ENCODE measurements around a stretch of chr14.

DNA sequence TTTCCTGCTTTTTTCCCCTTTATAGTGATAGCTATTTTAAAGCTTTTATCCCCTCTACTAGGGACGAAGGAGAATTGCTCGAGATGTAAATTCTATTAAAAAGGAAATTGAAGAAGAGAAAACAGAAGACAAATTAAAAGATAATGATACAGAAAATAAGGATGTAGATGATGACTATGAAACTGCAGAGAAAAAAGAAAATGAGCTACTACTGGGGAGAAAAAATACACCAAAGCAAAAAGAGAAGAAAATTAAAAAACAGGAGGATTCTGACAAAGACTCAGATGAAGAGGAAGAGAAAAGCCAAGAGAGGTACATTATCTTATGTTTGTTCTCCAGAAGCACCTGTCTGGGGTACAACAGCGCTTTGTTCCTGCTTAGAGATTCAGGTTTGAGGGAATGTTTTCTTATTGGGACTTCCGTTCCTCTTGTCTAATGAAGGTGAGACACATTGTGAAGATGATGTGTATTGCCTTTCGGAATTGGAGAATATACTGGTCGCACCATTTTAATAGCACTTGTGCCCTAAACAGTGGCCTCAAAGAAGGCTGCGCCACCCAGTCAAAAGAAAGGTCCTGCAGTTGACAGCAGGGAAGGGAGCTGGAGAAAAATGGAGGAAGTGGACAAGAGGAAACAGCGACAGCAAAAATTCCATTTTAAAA, 44.6 kb upstream of the TOMM20L start:
- PRO-cap, result no peak

- PRO-cap, result no peak
These were observed 31.3 kb upstream of the TOMM20L start for GRCh38 chr14:58364068-58365137.

DNA sequence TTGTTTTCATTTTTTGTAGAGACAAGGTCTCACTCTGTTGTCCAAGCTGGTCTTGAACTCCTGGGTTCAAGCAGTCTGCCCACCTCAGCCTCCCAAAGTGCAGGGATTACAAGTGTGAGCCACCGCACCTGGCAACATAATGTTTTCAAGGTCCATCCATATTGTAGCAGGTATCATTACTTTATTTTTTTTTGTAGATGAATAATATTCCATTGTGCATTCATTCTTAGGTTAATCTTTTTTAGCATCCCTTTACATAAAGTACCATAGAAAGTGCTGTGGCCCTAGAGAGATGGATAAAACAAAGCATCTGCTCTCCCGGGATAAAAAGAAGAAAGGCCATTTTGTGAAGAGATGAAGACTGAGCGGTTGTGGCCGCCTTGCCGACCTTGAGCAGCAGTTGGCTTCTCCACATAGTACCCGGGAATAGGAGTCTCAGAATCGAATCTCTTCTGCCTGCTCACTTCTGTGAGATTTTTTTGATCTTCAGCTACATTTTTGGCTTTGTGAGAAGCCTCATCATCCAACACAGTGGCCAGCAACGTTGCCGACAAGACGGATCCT, 93.3 kb downstream of the KIAA0586 start:
- PRO-cap, result unidirectional peak, plus-strand start at position 342 of the sequence

GRCh38 chr14:58765271-58765853, 127.6 kb downstream of the DACT1 start:
- PRO-cap, result no peak

GRCh38 chr14:59255103-59255646, 66.7 kb downstream of the DAAM1 start:
- PRO-cap, result bidirectional peak, plus-strand start at chr14:59255308, minus-strand start at chr14:59255277

DNA sequence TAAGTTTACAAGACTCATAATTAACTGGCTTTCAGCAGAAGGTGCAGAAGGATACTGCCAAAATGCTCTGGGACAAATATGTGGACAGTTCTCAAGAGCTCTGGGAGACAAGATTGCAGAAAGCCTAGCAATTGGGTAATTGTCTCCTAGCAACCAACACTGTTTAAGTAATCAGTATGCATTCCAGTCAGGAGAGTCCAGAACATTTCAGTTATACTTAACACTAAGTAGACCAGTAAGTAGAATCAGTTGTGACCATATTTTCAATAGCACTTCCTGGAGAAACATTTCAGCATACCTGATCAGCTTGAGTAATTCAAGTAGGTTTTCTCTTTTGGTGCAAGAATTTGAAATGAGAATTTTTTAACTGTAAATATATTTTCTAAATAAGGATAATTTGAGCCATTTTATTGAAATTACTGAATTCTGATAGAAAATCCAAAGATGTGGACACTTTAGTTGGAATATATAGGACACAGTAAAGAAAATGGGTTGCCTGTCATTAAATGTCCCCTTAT, 131.3 kb downstream of the GPR135 start:
- PRO-cap, result no peak

GRCh38 chr14:59483620-59484236, 480 bp downstream of the L3HYPDH start:
- PRO-cap, result no peak

- PRO-cap, result no peak
These were observed 30.0 kb upstream of the RTN1 start for GRCh38 chr14:59900620-59900839.

- PRO-cap, result unidirectional peak, plus-strand start at chr14:60195050
These were observed 29.7 kb upstream of the DHRS7 start for GRCh38 chr14:60194844-60195296.

DNA sequence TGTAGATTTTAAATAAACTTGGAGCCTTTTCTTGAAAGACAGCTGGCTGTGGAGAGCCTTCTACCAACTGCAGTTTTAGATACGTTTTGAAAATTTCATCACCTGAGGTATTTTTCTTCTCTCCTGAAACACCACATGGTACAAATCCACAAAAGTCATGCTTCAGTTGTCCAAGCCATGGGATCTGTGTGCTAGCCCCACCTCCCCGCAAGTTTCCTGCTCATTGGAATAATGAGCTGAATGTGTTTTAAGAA, 1.3 kb downstream of the PPM1A start:
- PRO-cap, result unidirectional peak, minus-strand start at position 88 of the sequence

DNA sequence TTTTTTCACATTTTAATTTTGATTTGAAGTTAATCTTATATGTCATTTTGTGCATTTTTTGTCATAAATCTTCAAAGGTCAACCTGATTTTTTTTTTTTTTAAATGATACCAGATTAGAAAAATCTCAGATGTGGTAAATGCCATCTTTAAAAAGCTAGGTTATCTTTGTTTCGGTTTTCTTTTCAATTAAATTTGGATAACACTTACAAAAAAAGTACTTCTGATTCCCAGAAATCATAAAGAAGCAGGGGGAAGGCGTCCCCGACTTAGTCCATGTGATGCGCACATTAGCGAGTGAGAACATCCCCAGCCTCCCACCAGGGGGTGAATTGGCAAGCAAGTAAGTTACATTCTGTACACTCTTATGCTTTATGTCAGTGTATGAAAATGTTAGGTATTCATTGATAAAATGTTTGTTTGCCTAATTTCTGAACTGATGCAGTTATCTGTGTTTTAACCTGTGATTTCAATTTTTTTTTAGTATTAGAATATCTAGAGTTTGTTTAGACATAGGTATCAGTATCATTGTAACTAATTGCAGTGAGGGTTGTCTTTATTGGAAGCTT, 40.6 kb downstream of the PPM1A start:
- PRO-cap, result no peak

GRCh38 chr14:60514271-60515308, 5.6 kb downstream of the SIX6 start:
- PRO-cap, result unidirectional peak, plus-strand start at chr14:60514941

DNA sequence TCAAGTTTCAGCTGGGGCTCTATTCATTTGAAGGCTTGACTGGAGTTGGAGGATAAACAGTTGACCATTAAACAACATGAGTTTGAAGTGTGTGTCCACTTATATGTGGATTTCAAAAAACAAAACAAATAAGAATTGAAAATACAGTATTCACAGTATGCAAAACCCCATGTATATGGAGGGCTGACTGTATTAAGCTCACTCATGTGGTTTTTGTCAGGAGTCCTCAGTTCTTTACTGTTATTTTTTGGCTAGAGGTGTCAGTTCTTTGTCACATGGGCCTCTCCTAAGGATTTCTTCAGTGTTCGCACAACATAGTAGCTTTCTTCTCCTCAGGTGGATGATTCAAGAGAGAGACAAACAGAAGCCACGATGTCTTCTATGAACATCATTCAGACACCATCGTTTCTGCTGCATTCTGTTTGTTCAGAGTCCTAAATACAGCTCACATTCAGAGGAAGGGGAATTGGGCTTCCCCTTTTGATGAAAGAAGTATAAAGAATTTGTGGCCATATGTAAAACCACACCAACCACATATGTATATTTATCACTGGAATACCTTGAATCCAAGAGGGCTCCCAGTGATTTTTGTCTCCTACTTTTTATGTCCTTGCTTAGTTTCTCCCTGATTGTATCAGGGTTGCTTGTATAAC, 18.8 kb downstream of the MNAT1 start:
- PRO-cap, result no peak

- PRO-cap, result no peak
These were observed 90.6 kb downstream of the TRMT5 start for GRCh38 chr14:60890129-60890824.

DNA sequence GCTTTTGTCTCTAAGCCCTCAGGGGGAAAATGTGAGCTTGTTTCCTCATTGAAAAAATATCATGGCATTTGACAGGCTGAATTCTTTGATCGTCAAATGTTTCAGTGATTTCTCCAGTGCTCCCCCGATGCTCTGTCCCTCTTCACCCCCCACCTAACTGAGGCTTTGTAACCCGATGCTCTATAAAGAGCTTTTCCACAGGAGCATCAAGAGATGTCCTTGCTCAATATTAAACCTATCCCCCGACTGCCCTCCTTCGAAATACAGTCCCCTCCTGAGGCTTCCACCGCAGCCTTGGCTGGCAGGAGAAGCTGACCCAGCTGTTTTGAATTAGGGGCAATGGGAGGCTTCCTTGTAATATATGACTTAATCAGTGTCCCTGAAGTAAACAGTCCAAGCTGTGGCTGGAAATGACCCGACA, 62.5 kb downstream of the TMEM30B start:
- PRO-cap, result no peak

DNA sequence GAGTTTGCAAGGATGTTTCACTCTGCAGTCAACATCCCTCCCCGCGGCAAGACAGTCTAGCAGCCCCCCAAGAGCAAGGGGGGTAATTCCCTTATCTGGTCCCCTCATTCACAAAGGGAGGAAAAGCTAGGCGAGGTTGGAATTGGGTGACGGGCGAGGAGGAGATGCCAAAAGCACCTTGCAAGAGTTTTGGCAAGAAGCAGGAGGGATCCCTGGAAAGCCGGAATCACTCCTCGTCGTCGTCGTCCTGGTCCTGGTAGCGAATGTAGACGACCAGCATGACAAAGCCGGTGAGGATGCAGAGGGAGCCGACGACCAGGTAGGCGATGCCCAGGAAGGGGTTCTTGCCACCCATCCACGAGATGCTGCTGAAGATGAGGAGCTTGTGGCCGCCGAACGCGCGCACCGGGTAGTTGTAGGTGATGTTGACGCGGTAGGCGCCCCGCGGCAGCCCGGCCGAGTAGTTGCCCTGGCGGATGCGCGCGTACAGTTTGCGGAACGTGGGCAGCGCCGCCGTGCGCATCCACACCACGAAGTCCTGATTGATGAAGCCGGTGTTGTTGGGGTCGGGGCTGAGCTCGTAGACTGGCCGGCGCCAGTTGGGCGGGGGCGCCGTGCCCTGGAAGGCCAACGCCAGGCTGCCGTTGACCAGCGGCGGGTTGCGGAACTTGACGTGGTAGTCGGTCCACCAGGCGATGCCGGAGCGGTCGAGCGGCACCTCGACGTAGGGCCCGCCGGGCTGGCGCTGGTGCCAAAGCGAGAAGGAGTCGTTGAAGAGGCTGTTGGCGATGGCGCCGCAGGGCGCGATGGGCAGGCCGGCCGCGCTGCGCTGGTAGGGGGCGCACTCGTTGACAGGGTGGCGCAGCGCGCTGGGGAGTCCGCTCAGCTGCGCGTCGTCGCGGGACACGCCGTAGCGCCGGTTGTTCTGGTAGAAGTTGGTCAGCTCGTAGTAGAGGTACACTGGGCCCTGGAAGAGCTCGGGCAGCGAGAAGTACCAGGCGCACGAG, 969 bp downstream of the TMEM30B start:
- PRO-cap, result bidirectional peak, plus-strand start at position 862 of the sequence, minus-strand start at position 850 of the sequence

DNA sequence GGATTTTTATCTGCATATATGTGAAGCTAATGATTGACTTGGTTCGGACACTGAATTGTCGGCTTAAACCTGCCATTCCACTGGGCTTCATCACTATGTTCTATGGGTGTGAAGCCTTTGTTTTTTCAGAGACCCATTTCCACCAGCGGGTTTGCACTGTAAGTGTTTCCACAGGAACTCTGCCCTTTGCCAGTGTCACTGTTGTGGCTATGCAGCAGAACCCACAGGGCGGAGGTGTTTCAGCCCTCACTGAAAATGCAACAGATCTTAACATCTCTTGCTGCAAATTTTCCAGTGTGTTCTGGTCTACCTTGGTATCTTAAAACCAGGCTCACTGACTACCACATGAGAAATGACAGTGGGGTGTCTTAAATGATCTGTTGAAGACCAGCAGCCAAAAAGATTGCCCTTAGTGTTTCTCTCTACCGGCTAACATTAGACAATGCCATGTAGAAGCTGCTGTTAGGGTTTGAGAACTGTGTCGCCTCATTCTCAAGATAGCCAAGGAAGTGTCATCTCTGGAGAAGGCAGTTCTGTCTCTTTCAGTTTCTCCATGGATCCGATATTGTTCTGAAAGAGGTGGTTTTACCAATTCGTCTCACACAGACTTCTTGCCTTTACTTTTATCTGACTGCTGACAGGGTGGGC, 21.2 kb downstream of the PRKCH start:
- PRO-cap, result no peak

GRCh38 chr14:61344999-61345527, 23.7 kb downstream of the PRKCH start:
- PRO-cap, result no peak

- PRO-cap, result no peak
These were observed 64.8 kb downstream of the PRKCH start for GRCh38 chr14:61386128-61386594.

GRCh38 chr14:61403430-61403738, 82.0 kb downstream of the PRKCH start:
- PRO-cap, result no peak

All from anterior vena cava (tissue), 1 donor.